T47D (cell line): ENCODE measurements around a stretch of chr2.

DNA sequence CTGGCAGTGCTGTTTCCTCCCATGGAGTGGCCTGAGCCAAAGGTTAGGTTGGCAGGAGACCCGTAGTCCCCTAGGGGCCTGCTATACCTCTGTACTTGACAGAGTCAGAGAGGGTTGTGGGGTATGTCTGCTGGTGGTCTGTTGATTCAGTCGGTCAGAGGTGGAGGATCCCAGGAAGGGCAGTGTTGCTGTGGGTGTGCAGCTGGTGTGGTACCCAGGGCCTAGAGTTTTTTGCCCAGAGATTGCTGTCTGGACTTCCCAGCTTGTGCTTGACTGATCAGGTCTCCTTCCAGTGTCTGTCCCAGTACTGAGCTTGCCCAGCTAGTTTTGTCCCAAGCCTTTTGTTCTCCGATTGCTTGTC lies 918.2 kb downstream of the DPP10 start:
- RRBS: no CpG with 5 or more reads among the region's 3 CpGs

GRCh38 chr2:117068594-117068793 lies 746.0 kb upstream of the DDX18 start:
- RRBS: no CpG with 5 or more reads among the region's 2 CpGs

DNA sequence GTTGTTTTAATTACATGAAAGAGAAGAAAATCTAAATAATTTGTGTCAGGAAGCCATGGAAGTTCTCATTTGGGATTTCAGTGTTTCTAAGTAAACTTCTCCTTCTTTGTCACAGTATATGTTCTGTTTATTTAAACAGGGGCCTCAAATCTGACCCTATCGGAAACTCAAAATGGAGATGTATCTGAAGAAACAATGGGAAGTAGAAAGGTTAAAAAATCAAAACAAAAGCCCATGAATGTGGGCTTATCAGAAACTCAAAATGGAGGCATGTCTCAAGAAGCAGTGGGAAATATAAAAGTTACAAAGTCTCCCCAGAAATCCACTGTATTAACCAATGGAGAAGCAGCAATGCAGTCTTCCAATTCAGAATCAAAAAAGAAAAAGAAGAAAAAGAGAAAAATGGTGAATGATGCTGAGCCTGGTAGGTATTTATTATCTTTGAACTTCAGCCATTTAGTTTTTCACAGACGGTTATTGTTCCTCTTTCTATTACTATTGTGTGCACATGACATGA lies 2.9 kb downstream of the DDX18 start:
- RRBS: no CpG with 5 or more reads among the region's 2 CpGs

- RRBS: no CpG with 5 or more reads among the region's 6 CpGs
Measured at GRCh38 chr2:117946565-117946972, 67.3 kb downstream of the CCDC93 start.

DNA sequence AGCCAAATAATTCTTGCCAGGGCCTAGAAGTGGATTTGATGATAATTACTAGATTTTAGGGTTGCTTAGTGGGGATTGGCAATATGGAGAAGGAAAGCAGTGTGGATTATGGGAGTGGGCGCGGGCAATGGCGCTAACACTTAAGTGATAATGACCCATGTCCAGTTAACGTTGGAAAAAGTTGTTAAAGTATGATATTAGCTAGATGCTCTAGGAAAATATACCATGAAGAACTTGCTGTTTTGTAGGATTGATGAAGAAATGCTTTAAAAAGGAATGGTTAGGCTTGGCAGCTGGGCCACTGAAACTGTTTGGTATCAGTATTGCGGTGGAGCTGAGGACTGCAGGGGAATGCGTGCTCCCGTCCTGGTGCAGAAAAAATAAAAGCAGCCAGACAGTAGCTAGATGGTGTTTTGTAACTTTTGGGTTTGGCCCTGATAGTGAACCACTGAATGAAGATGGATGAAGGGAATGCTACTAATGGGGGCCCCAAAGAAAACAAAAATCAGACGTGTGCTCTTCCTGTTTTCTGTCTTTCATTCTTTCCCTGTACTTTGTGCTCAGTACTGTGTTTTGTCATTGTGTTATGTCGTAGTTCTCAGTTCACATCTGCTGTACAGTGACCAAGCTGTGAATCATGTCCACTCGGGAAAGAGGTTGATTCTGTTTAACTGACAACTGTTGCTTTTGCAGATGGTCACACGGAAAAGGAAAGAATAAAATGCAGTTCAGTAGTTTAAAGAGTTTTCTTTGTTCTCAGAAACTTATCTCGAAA lies 999 bp downstream of the INSIG2 start:
- RRBS: no CpG with 5 or more reads among the region's 12 CpGs

DNA sequence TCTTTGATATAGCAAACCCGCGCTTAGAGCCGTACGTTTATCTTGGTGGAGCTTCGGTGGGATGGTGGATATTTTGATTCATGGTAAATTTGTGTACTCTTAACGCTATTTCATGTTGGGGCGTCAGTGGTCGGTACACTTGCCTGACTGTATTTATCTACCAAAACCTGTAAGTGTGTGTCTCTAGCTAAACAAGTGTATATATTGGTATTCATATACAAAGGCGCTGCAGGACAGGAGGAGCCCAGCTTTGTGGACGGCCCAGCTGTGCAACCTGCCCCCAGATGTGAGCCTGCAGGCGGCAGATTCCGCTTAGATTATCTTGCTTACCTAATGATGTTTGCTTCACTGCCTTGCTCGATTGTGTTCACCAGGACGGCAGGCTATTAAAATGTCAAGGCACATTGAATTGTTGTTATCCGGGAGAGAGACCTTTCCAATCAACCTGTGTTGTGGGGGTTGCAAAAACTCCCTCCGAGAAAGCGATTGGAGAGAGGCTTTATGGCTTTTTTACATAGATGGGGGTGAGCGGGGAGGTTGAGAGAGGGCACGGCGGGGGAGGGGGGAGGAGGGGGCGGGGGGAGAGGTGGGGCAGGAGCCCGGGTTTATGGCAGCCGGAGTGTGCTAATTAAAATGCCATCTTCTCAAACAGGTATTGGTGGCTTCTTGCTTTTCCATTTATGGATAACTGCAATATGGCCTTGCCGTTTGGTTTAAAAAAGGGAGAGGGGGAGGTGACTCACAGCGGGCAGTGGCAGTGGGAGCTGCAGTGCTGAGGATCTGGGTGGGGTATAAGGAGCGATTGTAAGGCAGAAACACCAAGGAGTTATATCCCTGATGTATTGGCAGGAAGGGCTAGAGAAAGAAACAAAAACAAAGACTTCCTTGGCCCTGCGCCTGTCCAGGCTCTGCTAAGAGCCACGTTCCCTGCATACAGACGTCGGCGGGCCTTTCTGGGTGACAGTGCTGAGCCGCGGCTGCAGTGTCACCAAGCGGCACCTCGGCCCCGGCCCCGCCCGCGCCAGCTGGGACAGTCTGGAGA lies 97.1 kb downstream of the INSIG2 start:
- RRBS: no CpG with 5 or more reads among the region's 39 CpGs

DNA sequence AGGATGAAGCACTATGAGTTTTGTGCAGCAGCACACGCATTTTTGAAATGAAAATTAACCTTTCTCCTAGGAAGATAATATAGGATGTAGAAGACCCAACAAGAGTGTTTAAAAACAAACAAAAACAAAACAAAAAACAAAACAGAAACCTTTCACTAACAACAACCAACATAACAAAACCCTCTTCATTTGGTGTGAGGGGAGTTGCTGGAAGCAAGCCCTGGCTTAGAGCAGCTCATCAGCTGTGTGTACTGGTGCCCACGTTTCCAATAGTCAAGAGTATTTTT lies 134.3 kb downstream of the INSIG2 start:
- RRBS: no CpG with 5 or more reads among the region's 2 CpGs

DNA sequence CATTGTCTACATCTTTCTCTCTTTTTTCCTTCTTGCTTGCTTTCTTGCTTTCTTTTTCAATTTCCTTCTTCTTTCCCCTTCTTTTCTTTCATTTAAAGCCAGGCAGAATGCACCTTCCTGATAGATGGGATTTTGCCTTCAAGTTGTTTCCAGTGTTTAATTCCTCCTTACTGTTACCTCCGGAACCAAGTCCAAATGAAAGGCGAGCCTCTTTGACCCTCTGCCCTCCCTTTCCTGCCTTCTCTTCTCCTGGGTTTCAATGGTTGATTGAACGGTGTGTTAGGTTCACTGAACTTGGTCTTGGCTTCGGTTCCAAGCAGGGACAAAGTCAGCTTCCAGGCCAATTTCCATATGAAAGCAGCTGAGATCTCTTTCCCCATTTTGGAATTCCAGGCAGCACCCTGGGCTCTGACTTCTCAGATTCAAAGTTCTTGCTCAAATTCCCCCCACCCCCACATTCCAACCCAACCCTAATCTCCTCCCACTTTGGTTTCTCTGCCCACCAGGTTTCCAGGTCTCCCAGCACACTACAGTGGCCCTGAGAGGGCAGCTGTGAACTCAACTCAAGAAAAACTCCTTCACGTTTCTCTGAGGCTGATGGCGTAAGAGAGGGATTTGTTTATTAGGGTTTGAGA lies 230.9 kb downstream of the INSIG2 start:
- RRBS: no CpG with 5 or more reads among the region's 6 CpGs

DNA sequence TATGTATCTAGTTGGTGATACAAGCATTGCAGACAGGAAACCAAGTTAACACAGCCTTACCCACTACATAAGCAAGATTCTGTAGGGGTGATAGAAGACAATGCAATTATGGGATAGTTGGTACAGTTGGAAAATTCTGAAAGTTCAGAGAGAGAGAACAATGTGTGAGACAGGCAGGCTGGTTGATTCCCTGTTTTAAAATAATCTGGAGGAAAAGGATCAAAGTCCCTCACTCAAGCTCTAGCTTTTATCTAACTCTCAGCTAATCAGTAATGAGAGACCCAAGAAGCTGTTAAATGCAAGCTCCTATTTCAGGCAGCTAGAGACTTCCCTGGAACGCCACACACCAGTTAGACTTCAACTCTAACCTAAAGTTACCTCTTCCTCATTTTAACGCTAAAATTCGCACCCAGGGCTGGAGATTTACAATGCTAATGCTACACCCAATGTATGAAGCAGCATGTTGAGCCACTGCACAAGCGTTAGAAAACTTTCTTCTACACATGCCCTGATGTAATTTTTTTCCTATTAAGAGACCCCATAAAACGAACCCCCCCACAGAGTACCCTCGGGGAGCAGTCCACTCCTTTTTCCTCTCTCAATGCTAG lies 243.1 kb downstream of the EN1 start:
- RRBS: no CpG with 5 or more reads among the region's 6 CpGs

- RRBS: no CpG with 5 or more reads among the region's 6 CpGs
Measured at GRCh38 chr2:118808050-118808399, 39.4 kb downstream of the EN1 start.

DNA sequence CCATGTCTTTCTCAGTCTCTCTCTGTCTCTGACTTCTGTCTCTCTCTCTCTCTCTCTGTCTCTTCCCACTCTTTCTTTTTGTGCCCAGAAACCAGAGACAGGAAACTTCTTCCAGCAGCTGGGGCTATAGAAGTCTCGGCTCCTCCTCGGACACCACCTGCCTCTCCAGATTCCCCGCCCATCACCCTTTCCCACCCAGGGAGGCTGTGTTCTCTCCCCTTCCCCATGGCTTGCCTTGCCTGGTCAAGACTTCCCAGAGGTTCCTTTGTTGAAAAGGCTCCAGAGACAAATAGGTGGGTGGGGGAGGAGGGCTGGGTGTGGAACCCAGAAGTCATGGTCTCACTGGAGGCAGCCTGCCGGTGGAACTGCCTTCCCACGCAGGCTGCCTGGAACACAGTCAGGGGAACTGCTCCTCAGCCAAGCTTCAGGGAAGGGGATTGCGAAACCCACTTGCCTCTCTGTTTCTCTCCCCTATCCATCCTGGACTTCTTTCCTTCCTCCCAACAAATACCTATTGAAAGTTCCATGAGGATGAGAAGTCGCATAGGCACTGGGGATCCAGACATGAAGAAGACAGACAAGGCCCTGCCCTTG lies 31.5 kb downstream of the MARCO start:
- RRBS: no CpG with 5 or more reads among the region's 7 CpGs

DNA sequence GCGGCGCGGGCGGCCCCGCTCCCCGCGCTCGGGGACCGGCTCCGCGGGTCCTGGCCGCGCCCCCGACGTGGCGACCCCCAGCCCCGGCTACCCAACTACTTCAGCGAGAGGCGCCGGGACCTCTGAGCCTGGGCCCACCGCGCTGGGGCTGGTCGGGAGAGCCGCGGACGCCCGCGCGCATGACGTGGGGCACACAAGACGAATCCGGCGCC lies 267 bp downstream of the C1QL2 start:
- RRBS: 47% methylated on average over 26 of the region's 33 CpGs

DNA sequence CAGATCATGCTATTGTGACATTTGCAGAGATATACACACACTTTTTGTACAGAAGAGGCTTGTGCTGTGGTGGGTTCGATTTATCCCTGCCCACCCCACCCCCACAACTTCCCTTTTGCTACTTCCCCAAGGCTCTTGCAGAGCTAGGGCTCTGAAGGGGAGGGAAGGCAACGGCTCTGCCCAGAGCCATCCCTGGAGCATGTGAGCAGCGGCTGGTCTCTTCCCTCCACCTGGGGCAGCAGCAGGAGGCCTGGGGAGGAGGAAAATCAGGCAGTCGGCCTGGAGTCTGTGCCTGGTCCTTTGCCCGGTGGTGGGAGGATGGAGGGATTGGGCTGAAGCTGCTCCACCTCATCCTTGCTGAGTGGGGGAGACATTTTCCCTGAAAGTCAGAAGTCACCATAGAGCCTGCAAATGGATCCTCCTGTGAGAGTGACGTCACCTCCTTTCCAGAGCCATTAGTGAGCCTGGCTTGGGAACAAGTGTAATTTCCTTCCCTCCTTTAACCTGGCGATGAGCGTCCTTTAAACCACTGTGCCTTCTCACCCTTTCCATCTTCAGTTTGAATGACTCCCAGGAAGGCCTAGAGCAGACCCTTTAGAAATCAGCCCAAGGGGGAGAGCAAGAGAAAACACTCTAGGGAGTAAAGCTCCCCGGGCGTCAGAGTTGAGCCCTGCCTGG lies 40.1 kb downstream of the STEAP3 start:
- RRBS: no CpG with 5 or more reads among the region's 10 CpGs

DNA sequence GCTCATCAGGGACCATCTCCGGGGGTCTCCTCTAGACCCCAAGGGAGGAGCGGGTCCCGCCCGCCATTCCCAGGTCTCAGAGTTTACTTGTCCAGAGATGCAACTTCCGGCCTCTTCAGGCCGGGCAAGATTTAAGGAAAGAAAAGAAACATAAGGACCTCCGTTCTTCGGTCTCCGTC lies 240 bp downstream of the C2orf76 start:
- RRBS: 2% methylated on average over 4 of the region's 9 CpGs

DNA sequence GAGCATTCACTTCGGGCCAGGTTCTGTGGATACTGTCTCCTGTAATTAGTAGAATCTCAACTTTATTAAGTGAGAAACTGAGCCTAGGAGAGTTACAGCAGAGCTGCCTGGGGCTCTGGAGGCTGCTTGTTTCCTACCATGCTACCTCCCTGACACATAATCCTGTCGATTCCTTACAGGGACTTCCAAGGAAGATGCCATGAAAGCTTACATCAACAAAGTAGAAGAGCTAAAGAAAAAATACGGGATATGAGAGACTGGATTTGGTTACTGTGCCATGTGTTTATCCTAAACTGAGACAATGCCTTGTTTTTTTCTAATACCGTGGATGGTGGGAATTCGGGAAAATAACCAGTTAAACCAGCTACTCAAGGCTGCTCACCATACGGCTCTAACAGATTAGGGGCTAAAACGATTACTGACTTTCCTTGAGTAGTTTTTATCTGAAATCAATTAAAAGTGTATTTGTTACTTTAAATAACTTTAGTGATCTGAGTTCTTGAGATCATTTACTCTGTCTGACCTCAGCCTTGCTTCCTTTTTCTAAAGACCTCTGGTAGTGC lies 5.4 kb downstream of the DBI start:
- RRBS: no CpG with 5 or more reads among the region's 7 CpGs

GRCh38 chr2:119442793-119443265 lies 11.2 kb downstream of the TMEM37 start:
- RRBS: no CpG with 5 or more reads among the region's 13 CpGs

DNA sequence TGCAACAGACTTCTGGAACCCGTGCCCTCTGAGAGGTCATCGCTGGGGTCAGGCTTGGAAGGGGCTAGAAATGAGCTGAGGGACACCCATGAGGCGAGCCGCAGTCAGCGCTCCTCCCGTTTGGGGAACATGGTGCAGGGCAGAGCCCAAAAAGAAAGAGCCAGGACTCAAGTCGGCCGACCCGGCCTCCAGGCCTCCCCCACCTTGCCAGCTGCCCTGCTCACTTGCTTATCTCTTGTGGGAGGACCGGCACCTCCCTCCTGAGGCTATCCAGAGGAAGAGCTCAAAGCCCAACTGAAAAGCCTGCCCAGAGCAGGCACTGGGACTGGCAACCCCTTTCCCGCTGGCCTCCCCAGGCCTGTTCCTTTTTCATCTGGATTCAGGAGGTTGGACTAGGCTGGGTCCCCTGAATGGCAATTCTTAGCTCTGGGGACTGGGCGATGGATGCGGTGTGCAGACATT lies 43.5 kb downstream of the SCTR start:
- RRBS: 71% methylated on average over 2 of the region's 13 CpGs

GRCh38 chr2:119579668-119580253 lies 35.5 kb downstream of the CFAP221 start:
- RRBS: no CpG with 5 or more reads among the region's 7 CpGs

DNA sequence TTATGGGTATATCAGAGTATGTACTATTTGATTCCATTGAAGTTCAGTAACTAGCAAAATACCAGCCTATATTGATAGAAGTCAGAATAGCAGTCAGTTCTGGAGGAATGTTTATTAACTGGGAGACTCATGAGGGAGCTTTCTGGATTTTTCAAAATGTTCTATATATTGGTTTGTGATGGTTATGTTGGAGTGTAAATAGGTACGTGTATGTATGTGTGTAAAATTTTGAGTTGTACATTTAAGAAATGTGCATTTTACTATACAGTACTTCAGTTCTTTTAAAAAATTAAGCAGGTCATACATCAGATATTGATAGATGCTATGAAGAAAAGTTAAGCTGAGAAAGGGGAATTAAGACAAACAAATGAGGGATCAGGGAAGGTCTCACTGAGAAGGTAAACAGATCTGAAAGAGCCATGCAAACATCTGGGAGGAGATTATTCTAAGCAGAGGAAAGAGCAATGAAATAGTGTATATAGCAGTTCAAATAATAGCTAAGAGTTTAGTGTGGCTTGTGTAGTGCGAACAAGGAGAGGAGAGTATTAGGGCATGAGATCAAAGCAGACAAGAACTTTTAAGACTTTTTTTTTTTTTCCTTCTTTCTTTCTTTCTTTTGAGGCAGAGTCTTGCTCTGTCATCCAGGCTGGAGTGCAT lies 120.6 kb upstream of the EPB41L5 start:
- RRBS: no CpG with 5 or more reads among the region's 2 CpGs

DNA sequence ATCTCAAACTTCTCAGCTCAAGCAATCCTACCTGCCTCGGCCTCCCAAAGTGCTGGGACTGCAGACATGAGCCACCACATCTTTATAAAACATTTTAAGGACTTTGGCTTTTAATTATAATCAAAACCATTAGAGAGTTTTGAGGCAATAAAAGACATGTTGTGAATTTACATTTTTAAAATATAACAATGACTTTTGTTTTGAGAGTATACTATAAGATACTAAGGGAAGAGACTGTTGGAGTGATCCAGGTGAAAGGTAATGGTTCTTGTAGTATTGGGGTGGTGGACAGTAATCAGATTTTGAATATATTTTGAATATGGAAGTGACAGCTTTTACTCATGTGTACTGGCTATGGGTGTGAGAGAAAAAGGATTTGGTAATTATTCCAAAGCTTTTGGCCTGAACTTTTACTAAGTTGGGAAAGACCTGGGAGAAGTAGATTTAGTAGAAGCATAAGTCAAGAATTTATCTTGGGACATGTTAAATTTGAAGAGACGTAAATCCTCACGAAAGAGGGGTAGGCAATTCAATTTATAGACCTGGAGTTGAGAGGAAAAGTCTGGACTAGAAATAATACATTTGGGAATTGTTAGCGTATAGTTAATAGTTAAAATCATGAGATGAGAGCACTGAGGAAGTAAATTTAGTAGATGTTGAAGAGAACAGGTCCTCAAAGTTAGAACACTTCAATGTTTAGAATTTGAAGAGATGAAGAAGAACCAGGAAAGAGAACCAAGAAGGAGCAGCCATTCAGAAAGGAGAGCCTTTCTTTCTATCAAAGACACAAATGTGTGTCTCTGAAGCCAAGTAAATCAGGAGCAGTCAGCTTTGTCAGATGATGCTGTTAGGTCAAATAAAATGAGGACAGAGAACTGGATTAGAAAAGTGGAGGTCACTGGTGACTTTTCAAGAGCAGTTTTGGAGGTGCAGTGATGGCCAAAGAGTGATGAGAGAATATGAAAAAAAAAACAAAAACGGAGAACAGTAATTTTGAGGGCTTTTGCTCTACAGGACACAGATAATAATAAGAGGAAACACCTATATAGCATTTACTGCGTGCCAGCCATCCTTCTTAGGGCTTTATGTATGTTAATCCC lies 119.6 kb upstream of the EPB41L5 start:
- RRBS: no CpG with 5 or more reads among the region's 6 CpGs